A172 (cell line): ENCODE data around the genes APBB2, PHOX2B and COMMD8.

- RAMPAGE, long total RNA = start-site peak on the minus strand at chr4:41214456-41214526, 88 and 303 reads in 2 replicates
Observed at GRCh38 chr4:41213779-41214954, at the start of gene APBB2. Gene APBB2 (minus strand): TSS chr4:41214542.

DNA sequence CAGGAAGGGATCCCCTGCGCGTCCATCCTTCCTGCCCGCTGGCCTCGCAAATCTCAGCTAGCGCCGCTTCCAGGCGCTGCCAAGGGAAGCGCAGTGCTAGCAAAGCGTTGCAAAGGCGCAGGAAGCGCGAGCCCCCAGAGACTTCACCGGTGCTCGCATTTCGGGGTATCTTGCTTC lies 104.3 kb downstream of the UCHL1 start:
- RAMPAGE, long total RNA = no peak

DNA sequence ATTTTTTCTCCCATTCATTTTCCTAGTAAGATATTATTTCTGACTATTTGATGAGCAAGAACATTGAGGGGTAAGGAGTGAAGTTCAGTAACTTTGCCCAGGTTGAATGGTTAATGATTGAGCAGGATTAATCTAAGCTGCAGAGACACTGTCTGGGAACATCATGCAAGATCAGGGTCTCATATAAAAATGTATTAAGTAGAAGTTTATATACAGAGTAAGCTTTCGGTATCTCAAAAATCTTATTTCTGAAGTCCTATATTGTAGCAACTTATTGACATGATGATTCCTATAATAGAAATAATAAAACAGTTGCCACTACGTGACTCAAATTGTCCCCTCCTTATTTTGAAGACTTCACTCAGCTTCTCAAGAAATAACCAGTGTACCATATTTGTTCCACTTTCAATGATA lies 102.3 kb upstream of the LIMCH1 start:
- RAMPAGE, long total RNA = no peak

GRCh38 chr4:41437191-41437509 lies 100.8 kb upstream of the LIMCH1 start:
- RAMPAGE, long total RNA = no peak

GRCh38 chr4:41501514-41501771 lies 36.5 kb upstream of the LIMCH1 start:
- RAMPAGE, long total RNA = no peak

- RAMPAGE, long total RNA = no peak
Observed at GRCh38 chr4:41514935-41515626, 22.9 kb upstream of the LIMCH1 start.

- RAMPAGE, long total RNA = no peak
Observed at GRCh38 chr4:41645926-41646465, 102.5 kb downstream of the PHOX2B start.

DNA sequence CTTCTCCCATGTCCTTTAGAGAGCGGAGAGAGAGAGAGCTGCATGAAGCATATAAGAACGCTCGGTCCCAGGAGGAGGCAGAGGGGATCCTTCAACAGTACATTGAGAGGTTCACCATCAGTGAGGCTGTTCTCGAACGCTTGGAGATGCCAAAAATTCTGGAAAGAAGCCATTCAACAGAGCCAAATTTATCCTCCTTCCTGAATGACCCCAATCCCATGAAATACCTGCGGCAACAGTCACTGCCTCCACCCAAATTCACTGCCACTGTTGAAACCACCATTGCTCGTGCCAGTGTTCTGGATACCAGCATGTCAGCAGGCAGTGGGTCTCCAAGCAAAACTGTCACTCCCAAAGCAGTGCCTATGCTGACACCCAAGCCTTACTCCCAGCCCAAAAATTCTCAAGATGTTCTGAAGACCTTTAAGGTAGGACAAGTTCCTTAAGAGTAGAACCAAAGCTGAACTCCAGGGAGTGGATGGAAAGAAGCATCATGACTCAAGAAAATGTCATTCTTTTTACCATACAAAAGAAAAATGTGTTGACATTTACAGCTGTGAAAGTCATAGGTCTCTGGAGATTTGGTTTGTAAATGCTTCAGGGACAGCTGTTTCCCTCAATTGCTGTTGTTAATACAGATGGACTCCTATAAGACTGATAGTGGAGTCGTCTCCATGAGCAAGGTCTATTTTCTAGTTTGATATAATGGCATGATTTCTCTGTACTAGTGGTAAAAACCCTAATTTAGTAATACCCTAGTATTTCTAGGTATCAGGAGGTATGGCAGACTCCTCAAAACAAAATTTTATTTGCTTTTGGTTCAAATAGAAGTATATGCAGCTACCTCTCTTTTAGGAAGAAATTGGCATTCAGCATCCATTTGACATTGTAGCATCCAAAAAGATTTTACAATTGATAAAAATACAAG lies 101.8 kb downstream of the PHOX2B start:
- RAMPAGE, long total RNA = no peak

DNA sequence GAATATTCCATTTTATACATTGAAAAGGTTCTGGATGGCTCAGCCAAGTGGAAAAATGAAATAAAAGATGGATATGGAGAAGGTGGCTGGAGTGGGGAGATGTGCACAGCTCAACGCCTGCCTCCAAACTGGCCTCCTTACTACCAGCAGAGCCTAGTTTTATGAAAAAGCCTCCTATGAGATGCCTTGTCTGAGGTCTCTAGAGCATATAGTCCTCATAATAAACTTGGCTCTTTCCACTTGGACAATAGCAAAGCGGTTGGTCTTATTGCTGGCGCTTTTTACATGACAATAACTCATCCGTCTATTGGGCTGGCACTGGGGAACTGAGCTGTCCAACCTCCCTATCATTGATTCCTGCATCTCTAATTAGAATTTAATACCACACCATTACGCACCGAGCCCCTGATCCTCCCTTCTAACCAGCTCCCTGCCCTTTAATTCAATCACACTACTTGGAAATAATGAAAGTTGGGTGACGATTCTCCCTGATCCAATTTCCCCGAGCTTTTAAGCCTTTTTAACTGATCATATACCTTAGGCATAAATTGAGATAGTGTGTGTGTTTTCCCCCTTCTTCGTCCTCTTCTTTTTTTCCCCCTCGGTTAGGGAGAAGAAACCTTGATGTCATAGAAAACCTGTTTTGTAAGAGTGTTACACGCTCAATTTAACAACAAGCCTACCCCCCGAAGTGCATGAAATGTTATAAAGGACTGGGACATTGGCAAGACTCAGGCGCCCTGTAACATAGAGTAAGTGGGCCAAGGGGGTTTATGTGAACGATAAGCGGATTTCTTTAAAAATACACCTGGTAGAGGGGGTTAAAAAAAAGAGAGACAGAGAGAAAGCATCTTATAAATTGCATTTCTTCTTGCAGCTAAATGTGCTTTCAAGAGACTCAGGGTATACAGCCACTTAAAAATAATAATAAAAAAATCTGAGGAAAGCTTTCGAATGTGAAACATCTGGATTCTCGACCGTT lies at the start of gene PHOX2B:
TSS of gene PHOX2B (minus strand) at position 135 of the 982 bp plus-strand sequence.
- RAMPAGE, long total RNA = no peak

GRCh38 chr4:41881234-41881560 lies 54.0 kb upstream of the TMEM33 start:
- RAMPAGE, long total RNA = no peak

- RAMPAGE, long total RNA = no peak
Observed at GRCh38 chr4:42605032-42606149, 51.5 kb downstream of the ATP8A1 start.

DNA sequence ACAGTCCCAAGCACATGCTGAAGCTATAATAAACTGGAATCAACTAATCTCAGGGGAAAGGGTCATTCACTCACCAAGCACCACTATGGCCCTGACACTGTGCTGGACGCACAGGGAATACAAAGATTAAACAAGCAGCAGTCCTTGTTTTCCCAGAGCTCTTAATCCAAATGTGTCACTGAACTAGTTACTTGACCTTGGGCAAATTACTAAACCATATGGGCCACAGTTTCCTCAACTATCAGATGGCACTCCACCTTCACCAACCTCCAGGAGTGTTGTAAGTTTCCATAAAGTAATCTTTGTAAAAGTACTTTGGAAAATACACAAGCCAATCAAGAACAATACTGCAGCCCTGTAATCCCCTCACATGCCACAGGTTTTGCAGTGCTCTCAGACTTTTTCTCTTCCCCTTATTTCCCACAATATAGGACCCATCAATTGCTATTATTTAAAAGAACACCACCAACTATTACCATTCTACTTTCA lies 1.9 kb downstream of the ATP8A1 start:
- RAMPAGE, long total RNA = no peak

DNA sequence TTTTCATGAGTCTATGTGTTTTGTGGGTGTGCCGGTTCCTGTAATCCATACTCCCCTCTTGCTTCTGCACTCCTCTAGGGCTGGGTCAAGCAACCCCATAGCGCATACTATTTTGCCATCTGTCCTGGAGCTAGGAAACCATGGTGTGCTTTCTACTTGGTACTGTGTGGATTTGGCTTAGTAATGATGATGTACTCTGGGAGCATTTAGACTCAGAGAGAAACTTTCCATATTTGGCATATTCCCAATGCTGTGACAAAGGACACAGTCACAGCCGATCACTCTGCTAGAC lies 86.2 kb upstream of the GRXCR1 start:
- RAMPAGE, long total RNA = no peak

- RAMPAGE, long total RNA = no peak
Observed at GRCh38 chr4:45350361-45350931, 624.1 kb upstream of the GNPDA2 start.

DNA sequence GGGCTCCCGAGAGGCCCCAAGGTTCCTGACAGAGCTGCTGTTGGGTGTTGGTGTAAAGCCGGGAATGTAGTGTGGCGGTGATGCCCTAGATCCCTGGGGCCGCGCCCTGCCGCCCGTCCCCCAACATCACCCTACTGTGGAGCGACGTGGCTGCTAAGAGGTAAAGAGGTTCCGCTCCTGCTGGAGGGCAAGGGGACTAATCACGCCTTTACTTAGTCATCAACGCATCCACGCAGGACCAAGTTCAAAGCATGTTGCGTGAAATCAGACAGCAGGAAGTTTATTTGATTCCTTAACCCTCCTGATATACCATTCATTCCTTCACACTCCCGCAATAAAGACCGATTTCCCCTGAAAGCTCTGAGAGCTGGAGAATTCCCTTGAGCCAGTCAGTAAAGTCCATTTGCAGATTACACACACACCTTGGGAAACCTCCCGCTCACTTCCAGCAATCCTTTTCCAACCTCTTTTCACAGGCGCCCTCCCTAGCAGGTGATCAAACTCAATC lies 535 bp upstream of the GABRA2 start:
- RAMPAGE, long total RNA = no peak

- RAMPAGE, long total RNA = start-site peak on the minus strand at chr4:47463654-47463704, 234 and 549 reads in 2 replicates
Observed at GRCh38 chr4:47462920-47464045, at the start of gene COMMD8. Gene COMMD8 (minus strand): TSS chr4:47463702.

- RAMPAGE, long total RNA = no peak
Observed at GRCh38 chr4:47548318-47548608, 63.2 kb downstream of the ATP10D start.

DNA sequence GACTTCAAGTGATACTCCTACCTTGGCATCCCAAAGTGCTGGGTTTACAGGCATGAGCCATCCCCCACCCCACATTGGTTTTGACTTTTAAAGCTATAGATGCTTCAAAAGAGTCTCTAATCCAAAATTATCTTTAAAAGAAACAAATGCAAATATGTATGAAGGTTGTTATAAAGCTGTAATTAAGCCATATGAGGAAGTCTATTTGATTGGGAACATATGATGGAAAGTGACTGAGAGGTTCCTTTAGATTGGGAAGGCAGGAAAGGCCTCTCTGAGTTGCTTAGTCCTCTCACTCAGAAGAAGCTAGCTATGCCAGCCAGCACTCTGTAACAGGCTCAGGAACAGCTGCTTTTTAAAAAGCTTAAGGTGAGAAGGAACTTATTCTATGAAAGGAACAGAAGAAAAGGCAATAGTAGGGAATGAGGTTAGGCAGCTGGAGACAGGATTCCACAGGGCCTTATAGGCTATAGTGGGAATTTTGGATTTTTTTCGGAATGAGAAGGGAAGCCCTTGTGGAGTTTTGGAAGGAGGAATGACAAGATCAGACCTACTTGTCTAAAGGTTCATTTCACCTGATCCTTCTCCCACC lies 2.8 kb downstream of the NIPAL1 start:
- RAMPAGE, long total RNA = no peak

DNA sequence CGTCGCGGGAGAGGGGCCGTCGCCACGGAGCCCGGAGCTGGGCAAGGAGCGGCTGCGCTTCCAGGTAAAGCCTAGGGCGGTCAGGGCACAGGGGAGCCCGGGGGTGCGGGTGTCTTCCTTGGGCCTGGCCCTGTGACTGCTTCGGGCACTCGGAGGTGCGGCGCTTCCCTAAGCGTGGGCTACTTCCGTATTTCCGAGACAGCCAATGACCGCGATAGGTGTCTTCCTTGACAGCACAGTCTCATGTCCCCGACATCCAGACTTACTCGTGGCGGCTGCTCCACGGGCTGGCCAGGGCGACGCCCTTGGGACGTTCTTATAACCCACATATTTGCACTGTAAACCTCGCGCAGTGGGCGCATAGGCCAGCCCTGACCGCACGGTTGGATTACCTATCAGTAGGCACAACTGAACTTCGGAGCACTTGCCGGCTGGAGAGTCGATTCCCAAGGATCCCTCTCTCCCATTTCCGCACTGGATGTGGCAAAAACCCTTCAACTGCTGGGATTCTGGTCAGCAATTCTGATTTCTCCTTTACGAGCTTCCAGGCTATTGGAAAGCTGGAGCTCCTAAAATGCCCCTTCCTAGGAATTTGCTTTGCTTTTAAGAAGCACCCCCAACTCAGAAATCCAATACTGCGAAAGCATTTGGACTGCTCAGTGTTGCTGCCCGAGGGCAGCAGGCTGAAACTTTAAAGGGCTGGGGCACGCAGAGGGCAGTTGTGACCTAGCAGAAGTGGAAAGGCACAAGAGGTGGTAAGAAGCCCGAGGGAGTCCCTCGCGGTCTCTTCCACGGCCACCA lies 1.3 kb downstream of the ZAR1 start:
- RAMPAGE, long total RNA = no peak

DNA sequence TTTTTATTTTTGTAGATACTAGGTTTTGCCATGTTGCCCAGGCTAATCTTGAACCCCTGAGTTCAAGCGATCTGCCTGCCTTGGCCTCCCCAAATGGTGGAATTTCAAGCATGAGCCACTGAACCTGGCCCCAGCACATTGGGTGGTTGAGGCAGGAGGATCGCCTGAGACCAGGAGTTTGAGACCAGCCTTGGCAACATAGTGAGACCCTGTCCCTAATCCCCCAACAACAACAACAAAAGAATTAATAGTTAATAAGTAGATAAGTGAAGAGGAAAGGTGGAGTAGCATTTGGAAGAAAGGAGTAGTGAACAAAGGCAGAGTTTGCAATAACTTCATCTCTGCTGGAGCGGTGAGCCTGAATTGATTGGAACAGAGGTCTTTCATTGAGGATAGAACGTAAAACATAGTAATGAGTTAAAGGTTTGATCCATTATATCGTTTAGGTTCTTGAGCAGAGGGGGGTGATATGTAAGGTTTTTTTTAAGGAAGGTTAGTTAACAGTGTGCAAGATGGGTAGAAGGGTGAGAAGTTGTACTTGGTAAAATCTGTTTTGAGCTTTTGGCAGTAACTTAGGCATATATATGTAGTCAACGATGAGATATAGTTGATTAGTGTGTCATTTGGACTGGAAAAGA lies 4.8 kb downstream of the OCIAD1 start:
- RAMPAGE, long total RNA = no peak